ENCODE data around the gene PTER.

DNA sequence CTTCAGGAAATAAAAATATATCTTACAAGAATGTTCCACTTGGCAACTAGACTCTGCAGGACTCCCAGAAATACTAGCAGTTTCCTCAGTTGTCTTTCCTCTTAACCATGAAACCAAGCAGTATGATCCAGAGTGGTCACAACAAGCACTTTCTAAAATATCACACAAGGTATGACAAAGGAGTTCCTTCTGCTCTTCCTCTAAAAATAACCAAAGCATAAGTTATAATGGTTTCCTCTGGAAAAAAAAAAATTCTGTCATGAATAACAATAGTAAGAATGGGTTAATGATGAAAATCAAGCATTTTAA, 19.0 kb downstream of the MINDY3 start:
- PRO-cap, result no peak

- PRO-cap, result bidirectional peak, plus-strand start at chr10:16437010, minus-strand start at chr10:16436786
Observed at GRCh38 chr10:16436877-16437843, at the start of gene PTER. Gene PTER, plus strand, starts transcription at chr10:16437010.

DNA sequence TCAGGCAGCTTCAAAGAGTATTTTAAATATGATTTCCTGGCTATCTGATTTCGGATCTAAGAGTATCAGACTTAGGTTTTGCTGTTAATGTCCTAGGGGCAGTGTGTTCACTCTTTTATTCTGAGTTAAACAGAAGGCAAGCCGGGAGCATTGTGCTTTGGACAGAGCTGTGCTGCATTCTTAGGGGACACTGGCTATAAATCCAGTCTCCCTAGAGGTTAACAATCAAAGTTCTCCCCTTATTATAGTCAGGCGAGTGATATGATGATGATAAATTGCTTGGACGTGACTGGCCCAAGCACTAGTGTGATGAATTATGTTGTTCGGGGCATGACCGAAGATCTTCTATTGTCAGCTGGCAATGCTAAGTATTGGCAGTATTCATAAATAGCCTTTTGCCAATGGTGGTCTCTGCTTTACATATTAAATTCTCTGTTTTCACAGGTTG, 4.6 kb downstream of the PTER start:
- PRO-cap, result no peak

DNA sequence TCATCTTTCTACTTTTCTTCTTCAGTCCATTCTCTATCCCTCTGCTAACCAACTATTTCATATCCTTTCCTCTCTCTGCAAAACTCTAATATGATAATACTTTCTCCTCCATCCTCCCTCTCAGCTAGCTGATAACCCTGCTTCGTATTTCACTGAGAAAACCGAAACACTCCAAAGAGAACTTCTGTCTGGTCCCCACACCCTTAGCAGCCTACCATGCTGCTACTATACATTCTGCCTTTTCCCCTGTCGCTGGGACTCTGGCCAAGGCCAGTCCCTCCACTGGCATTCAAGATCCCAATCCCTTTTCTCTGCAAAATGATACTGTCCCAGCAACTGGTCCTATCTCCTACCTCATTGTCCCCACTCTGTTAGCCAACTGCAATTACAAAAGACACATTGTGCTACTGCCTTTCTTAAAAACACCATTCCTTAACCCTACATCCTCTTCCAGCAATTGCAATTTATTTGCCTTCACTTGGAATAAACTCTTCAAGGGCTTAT, 113.6 kb upstream of the C1QL3 start:
- PRO-cap, result no peak

DNA sequence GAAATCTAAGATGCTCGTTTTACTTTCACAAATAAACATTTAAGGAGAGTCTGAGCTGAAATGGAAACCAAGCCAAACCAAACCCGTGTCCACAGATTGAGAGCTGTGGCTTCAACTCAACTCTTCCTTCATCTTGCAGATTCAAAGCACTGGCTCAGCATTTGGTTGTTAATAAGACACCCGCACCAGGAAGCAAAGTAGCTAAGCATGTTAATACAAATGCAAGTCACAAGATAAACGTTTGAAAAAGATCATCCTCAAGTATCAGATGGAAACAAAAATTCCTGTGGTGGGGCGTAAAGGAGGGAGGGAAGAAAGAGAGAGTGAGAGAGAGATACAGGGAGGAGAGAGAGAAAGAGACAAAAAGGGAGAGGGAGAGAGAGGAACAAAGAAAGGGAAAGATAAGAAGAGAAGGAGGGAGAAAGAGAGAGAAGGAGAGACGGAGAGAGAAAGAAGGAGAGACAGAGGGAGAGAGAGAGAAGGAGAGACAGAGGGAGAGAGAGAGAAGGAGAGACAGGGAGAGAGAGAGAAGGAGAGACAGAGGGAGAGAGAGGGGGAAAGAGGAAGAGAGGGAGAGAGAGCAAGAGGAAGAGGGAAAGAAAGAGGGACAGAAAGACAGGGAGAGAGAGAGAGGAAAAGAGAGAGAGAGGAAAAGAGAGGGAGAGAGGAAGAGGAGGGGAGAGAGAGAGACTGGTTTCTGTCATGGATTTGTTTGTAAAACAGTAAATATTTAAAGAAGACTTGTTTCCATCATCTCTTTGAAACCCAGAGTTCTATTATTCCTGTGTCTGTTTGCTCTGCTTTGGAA, 150.3 kb upstream of the RSU1 start:
- PRO-cap, result unidirectional peak, plus-strand start at position 540 of the sequence

DNA sequence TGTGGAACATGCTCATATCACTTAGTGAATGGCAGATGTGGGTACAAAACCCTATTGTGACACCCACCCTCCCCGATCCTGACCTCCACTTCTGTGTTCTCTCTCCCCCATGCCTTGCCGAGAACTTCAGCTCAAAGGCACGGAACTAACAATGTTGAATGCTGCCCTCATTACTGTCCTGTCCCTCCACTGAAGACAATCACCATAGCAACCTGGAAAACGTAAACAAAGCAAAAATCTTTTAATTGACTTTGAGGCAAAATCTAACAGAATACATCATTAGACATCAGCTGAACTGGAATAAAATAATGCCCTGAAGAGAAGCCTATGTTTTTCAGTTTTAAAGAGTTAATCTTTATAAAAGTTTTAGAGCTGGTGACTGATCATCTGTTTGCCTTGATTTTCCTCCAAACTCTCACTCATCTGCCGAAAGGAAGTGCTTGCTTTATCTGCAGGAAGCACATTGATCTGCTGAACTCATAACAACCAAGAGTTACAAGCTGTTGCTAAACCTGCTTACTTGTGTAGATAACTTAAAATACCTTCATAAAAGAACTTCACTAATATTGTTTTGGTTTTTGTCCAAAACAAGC, 133.6 kb downstream of the CUBN start:
- PRO-cap, result no peak

DNA sequence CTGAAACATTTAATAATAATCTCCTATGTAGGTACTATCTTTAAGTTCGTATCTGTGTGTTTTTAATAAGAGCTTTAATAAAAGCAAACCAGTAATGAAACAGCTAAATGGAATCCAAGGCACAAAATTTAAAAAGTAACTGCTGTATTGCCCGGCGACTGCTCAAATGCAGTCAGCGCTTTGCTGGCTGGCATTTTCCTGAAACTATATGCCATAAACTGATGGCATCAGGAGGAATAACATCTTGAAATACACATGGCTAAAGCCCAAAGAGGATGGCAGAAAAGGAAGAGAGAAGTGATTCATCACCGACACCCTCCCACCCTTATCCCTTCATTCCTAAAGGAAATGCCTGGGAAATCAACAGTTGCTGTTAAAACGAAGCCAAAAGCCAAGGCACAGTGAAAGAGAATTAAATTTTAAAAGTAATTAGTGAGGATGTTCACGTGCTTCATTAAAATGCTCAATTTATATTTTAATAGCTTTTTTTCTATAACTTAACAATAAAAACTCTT, 133.0 kb downstream of the CUBN start:
- PRO-cap, result no peak

GRCh38 chr10:16999372-17000383, 129.9 kb downstream of the CUBN start:
- PRO-cap, result no peak

- PRO-cap, result no peak
Observed at GRCh38 chr10:17074496-17074797, 55.2 kb downstream of the CUBN start.

- PRO-cap, result no peak
Observed at GRCh38 chr10:17234533-17234936, 6.5 kb downstream of the VIM start.

- PRO-cap, result no peak
Observed at GRCh38 chr10:17237081-17237872, 9.2 kb downstream of the VIM start.

DNA sequence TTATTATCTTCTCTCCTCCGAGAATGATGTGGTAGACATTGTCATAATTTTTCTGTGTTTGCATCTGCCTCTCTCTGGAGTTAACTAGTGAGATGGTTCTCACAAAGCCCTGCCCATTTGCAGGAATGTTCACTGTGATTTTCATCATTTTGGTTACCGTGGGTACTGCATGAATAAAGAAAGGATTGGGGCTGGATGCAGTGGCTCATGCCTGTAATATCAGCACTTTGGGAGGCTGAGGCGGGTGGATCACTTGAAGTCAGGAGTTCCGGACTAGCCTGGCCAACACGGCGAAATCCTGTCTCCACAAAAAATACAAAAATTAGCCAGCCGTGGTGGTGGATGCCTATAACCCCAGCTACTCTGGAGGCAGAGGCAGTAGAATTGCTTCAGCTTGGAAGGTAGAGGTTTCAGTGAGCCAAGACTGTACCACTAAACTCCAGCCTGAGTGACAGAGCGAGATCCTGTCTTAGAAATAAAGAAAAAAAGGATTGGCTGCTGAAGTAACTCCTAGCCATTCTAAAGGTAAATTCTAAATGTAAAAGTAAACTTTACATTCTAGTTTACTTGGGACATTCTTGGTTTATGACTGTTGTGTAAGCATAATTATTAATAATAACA, 10.9 kb downstream of the VIM start:
- PRO-cap, result no peak

DNA sequence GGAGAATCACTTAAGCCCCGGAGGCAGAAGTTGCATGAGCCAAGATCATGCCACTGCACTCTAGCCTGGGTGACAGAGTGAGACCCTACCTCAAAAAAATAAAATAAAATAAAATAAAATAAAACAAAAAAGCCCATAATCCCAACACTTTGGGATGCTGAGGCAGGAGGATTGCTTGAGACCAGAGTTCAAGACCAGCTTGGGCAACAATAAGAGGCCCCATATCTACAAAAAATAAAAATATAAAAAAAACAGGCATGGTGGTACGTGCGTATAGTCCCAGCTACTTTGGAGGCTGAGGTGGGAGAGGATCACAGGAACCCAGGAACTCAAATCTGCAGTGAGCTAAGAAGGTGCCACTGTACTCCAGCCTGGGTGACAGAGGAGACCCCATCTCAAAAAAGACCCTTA, 13.3 kb downstream of the VIM start:
- PRO-cap, result no peak

DNA sequence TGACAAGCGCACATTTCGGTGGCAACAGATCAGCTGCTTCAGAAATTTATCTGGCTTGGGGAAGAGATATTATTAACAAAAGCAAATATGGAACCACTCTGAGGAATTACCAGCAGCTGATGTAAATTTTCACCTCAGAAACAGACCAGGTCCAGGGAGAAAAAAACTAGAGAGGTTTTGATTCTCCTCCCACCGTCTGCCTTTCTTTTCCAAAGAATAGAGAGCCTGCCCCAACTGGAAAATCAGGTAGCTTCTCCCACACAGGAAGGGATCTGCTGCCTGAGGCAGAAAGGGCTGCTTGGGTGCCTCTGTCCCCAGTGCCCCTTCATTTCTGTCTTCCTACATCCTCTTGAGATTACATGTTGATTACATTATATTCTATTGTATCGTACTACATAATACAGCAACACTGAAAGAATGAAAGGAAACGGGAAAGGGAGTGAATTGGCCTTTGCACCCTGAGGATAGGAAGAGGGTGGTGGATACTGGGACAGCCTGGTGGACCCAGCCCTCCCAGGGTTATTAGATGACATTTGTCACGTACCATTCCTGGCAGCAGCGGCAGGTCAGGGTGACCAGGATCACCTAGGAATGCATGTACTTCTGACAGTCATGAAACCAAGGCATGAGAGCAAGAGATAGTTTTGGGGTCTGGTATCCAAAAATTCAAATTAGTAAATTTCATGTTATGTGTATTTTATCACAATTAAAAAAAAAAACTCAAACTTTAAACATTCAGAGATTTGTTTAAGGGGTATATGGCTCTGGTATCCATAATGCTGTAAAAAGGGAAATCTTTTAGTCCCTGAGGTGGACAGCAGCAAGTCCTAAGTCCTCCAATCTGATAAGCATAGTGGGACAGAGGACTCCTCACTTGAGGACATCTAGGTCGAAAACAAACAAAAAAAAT, 8.8 kb downstream of the ST8SIA6 start:
- PRO-cap, result unidirectional peak, minus-strand start at position 218 of the sequence; bidirectional peak, plus-strand start at position 572 of the sequence, minus-strand start at position 333 of the sequence

DNA sequence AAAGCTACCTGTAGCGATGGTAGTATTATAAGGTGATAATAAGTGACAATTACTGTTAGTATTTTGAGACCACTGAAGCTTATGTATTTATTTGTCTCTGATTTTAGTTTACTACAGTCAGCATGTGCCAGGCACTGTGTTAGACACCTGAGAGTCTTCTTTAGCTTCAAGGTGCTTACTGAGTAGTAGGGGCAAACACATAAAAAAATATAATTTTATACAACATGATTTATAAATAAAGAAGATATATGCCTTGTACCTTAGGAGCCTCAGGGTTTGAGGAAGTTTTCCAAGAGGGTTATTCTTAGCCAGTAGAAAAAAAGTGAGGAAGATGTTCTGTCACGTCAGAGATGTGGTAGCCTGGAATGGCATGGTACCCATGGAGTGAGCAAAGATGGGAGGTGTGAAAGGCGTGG, 40.7 kb upstream of the TMEM236 start:
- PRO-cap, result no peak

DNA sequence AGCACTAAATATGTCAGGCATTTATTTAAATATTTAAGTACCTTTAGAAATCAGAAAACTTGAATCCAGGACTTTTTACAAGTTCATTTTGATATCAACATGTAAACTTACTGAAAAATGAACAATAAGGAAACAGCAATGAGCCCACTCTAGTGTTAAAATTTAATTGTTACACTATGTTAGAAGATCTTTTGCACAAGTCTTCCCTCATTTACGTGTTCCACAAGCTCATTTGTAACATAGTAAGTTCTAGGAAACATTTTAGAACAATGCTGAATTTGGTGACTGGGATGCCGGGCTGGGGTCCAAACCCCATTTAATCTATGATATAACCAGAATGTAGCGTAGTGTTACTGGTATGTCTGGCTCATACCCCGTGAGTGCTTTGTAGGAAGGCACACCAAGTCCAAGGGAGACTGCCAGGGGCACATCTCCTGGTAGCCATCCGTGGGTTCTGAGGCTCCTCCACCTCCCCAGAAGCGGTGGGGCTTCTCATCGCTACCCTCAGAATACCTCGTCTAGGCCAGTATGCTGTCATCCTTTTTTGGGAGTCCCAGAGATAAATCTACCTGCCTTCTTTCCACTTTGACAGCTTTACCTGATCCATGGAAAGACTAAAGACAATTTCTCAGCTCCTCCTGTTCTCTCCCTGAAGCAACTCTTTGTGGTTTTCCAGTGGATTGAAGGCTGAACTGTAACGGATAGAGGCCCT, 21.3 kb upstream of the TMEM236 start:
- PRO-cap, result no peak

DNA sequence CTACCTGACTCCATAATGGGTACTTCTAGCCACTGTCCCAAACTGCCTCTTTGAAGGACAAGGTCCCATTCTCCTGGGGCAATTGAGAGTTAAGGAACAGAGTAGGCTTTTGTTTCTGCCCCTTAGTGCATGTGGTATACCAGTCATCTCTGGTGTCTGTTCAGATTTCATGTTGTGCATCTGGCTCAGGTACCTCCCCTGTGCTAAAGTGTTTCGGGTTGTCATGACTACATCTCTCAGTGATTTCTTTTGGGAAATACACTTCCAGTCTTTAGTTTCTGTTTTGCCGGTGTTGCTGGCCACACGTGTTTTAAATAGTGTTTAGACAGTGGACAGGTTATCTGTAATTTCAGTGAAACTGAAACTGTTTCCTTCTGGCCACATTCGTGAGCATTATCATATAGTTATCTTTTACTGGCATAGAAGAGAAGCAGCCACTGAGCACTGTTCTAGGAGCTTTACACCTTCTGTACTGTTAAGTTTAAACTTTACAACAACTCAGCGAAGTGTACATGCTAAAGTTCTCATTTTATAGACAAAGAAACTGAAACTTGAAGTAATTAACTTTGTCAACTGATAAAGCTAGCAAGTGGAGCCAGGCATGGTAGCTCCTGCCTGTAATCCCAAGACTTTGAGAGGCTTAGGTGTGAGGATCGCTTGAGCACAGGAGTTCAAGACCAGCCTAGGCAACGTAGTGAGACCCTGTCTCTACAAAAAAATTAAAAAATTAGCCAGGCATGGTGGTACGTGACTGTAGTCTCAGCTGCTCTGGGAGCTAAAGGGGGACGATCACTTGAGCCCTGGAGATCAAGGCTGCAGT, 4.9 kb downstream of the TMEM236 start:
- PRO-cap, result bidirectional peak, plus-strand start at position 274 of the sequence, minus-strand start at position 151 of the sequence; bidirectional peak, plus-strand start at position 579 of the sequence, minus-strand start at position 471 of the sequence

DNA sequence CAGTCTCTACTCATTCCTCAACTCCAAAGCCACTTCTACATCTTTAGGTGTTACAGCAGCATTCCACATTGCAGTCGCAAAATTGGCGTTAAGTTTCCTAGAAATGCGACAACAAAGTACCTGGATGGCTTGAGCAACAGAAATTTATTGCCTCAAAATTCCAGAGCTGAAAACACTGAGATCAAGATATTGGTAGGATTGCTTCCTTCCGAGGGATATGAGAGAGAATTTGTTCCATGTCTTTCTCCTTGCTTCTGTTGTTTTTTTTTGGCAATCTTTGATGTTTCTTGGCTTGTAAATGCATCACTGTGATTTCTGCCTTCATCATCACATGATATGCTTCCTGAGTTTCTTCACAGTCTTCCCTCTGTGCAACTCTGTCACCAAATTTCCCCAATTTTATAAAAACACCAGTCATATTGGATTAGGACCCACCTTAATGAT, 14.6 kb downstream of the TMEM236 start:
- PRO-cap, result no peak

GRCh38 chr10:17768807-17769483, 16.9 kb downstream of the TMEM236 start:
- PRO-cap, result no peak

- PRO-cap, result no peak
Observed at GRCh38 chr10:18661337-18662054, 2.3 kb downstream of the ARL5B start.